AG04450 (cell line): ENCODE measurements around a stretch of chr7.

DNA sequence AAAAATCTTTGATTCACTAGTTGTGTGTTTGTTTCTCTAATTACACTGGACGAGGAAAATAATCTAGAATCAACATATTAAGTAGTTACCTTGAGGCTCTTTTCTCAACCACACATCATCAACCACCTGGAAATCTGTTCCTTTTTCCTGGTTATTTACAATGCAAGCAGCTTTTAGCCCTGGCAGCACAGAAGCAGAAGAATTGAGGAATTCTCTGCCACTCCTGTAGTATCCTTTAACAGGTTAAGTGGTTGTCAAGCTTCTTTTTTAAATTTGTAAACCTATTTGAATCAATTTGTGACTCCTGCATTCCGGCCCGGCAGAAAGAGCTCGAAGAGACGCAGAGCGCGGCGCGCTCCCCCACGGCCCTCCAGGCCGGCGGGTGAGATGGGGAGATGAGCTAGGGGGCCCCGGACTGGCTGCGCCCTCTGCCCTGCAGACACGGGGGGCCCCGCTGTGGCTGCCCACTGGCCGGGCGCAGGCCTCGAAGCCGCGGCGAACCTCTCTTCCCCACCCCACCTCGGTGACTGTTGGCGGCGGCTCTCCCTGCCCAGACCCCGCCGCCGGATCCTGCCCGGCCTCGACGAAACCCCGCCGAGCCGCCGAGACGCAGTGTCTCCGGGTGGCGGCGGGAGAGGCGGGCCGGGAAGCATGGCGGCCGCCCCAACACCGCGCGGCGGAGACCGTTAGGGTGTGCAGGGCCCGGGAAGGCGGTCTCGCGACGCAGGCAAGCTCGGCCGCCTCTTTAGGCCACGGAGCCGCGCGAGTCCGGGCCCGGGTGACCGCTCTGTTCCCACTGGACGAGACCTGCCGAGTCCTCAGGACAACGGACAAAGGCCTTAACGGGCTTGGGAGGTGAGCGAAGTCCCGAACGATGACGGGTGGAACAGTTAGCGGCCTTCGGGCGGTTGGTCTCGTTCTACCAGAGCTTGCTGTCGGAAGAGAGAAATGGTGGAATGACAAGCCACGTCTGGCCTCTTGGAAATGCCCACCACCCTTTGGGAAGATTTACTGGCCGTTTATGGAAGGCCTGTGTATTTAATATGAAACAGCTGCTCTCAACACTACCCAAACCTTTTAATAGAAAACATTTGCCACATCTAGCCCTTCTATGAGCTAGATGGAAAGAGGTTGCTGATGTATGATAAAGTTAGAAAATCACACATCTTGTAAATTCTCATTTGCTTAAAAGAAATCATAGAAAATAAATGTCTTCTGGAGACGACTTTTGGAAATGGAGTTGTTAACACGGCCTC is 24.2 kb downstream of the NUP42 start:
- CAGE, long polyA plus RNA: no peak
- RRBS: 27% methylated on average over 28 of the region's 79 CpGs

GRCh38 chr7:23247541-23248344 is 1.2 kb downstream of the GPNMB start:
- CAGE, long polyA plus RNA: no peak
- RRBS: 7% methylated on average over 18 of the region's 53 CpGs

- CAGE, long polyA plus RNA: no peak
- RRBS: 2% methylated on average over 15 of the region's 22 CpGs
Observed at GRCh38 chr7:23469860-23470138, 492 bp downstream of the IGF2BP3 start.

- CAGE, long polyA plus RNA: no peak
- RRBS: no CpG with 5 or more reads among the region's 3 CpGs
Observed at GRCh38 chr7:23500703-23501108, 30.4 kb upstream of the IGF2BP3 start.

DNA sequence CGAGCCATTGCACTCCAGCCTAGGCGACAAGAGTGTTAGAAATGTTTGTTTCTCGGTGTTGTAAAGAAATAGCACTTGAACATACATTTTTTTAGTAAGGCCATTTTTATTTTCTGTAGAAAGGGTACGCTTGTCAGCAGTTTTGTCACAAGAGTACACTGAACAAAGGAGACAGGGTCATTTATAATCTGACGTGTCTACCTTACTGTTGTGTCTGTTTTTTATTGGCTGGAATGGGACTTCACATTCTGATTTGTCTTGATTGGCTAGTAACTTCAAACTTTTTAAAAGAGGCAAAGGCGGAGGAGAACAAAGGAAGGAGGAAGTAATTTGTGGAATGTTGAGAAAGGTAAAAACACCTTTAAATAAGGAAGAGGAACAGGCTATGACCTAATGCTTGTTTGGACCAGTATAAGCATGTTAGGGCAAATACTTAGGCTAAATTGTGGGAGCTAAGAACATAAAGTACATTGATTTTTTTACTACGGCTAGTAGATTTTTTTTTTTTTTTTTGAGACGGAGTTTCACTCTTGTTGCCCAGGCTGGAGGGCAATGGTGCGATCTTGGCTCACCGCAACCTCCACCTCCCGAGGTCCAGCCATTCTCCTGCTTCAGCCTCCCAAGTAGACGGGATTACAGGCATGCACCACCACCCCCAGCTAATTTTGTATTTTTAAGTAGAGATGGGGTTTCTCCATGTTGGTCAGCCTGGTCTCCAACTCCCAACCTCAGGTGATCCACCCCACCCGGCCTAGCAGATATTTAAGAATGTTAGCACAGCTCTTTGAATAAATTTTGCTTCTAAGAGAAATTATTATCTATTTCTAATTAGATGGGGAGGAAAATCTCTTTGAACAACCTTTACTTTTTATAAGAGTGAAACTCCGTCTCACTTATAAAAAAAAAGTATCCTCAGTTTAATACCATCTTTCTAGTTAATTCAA is 17.9 kb downstream of the TRA2A start:
- CAGE, long polyA plus RNA: no peak
- RRBS: no CpG with 5 or more reads among the region's 14 CpGs

DNA sequence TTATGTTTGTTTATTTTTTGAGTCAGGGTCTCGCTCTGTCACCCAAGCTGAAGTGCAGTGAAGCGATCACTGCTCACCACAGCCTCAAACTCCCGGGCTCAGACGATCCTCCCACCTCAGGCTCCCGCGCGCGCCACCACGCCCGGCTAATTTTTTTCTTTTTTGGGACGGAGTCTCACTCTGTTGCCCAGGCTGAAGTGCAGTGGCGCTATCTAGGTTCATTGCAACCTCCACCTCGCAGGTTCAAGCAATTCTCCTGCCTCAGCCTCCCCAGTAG is 472 bp upstream of the TRA2A start:
- CAGE, long polyA plus RNA: no peak
- RRBS: 54% methylated on average over 6 of the region's 13 CpGs

GRCh38 chr7:23844792-23845198 is 134.8 kb downstream of the STK31 start:
- CAGE, long polyA plus RNA: no peak
- RRBS: no CpG with 5 or more reads among the region's 7 CpGs

DNA sequence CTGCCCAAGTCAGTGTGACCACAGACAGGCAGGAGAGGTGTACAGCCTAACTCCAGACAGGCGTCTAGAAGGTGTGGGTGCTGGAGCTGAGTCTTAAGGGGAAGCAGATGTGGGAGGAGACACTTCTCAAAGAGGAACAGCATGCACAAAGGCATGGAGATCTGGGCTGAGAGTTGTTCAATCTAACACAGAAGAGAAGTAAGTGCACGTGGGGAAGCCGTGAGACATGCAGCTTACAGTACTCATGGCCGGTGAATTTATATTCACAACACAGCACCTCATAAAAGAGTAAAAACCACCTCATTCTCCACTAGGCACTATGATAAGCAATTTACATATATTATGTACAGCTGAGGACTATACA is 23.9 kb upstream of the GSDME start:
- CAGE, long polyA plus RNA: no peak
- RRBS: no CpG with 5 or more reads among the region's 4 CpGs

- CAGE, long polyA plus RNA: no peak
- RRBS: no CpG with 5 or more reads among the region's 11 CpGs
Observed at GRCh38 chr7:24922976-24923924, 56.7 kb downstream of the OSBPL3 start.

GRCh38 chr7:25112191-25112808 is 12.8 kb downstream of the CYCS start:
- CAGE, long polyA plus RNA: no peak
- RRBS: no CpG with 5 or more reads among the region's 7 CpGs

DNA sequence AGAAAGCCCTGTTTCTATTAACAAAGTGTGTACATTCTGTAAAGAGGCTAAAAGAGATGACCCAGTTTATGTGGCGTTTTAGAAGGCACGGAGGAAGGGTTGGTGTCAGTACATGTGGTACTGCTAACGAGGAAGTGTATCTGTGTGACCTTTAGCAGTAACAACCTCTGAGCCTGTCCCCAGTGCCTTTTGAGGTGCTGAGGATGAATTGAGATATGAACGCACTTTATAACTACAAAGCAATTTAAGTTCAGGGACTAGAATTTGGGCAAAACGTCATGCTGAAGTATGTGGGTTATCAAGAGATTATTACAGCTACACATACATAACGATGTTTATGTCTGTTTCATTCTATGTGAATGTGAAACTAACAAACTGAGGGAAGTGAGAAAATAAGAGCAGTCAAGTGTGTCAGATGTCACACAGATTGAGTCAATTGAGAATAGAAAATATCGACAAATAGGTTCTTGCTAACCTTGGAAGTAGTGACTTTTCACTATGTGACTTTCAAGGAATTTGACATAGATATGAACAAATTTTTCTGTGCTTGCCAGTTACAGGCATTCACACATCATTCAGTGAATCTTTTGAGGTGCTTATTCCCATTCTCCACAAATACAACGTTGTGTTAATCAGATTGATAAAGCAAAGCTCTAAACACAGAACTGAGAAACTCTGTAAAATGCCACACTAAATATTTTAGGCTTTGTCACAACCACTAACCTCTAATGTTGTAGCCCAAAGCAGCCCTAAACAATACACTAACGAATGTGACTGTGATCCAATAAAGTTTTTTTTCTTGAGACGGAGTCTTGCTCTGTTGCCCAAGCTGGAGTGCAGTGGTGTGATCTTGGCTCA is 7.3 kb downstream of the CYCS start:
- CAGE, long polyA plus RNA: no peak
- RRBS: no CpG with 5 or more reads among the region's 10 CpGs

DNA sequence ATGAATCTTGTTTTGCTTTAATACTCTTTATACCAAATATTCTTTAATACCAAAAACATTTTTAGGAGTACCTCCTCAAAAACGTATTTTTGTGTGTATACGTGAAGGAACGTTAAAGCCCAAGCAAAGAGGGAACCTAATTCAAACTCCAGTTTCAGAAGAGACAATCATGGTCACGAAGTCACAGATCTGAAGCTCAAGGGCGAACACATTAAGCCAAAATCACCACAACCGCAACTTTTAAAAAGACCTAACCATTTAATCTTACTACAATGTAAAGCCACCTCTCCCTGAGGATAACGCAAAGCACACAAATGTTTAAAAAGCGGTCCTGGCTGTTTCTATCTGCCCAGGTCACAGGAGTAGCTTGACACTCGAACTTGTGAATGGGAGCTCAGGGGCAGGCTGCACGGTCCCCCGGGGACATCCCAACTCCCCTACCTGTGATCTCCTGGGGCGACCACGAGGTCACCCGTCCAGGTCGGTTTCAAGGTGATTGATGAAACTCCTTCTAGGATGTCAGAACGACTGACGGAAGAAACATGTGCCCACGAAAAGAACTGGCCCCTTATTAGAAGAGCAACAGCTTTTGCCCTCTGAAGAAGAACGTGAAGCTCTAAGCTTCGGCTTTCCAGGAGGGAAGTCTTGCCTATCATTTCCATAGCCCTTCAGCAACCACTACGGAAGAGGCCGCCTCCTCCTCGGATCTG is 656 bp downstream of the CYCS start:
- CAGE, long polyA plus RNA: no peak
- RRBS: no CpG with 5 or more reads among the region's 23 CpGs

GRCh38 chr7:25314636-25315244 is 86.5 kb upstream of the NPVF start:
- CAGE, long polyA plus RNA: no peak
- RRBS: no CpG with 5 or more reads among the region's 9 CpGs

DNA sequence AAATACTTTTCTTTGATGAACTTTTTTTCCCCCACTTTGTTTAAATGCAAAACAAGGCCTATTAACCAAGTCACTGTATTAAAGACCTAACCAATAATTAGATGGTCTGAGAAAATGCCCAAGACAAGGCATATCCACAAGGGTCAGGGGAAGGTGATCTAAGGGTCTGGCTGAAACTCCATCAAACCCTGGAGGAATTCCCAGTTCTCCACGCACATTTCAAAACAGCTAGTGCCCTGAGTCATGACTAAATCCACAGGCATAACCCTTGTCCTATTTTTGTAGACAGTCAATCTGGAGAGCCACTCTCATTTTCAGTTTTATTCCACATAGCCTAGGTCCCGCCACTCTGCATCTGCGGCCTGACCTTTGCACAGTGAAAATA is 201.3 kb upstream of the NPVF start:
- CAGE, long polyA plus RNA: no peak
- RRBS: no CpG with 5 or more reads among the region's 3 CpGs

DNA sequence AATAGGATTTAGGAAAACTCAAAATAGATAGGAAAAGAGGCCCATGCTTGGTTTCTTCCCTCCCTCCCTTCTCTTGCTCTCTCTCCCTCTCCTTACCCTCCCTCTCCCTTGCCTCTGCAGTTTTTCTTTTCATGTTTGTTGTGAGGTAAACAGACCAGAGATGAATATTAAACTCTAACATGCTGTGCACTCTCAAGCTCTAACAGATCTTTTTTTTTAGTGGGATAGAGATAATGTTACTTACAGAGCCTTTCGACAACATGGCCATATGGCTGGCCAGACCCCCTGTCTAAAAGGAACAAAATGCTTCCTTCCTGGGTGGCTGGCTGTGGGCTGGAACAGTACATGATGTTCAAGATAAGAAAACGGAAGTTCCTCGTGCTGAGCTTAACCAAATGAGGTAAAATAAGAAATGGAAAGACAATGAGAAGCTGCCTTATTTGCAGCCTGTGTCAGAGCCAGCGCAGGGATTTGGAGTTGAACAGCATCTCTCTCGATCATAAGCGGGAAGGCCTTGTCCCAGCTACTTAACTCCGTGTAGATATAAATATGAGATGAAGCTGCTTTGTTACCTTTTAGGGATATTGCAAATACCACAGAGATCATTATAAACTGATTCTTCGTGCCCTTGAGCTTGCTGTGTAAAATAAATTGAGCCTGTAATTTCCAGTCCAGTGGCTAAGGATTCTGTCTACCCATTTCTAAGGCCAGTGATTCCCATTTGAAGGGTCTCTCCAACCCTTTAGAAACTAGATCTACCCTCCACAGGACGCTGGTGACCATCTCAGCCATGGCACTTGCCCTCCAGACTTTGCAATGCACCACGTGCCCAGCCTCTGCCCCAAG is 392.0 kb upstream of the NPVF start:
- CAGE, long polyA plus RNA: no peak
- RRBS: no CpG with 5 or more reads among the region's 10 CpGs

GRCh38 chr7:25625323-25625900 is 397.1 kb upstream of the NPVF start:
- CAGE, long polyA plus RNA: no peak
- RRBS: no CpG with 5 or more reads among the region's 5 CpGs

GRCh38 chr7:25750528-25751316 is 401.3 kb upstream of the NFE2L3 start:
- CAGE, long polyA plus RNA: no peak
- RRBS: no CpG with 5 or more reads among the region's 12 CpGs

- CAGE, long polyA plus RNA: no peak
- RRBS: no CpG with 5 or more reads among the region's 7 CpGs
Observed at GRCh38 chr7:25889653-25890135, 262.3 kb upstream of the NFE2L3 start.

DNA sequence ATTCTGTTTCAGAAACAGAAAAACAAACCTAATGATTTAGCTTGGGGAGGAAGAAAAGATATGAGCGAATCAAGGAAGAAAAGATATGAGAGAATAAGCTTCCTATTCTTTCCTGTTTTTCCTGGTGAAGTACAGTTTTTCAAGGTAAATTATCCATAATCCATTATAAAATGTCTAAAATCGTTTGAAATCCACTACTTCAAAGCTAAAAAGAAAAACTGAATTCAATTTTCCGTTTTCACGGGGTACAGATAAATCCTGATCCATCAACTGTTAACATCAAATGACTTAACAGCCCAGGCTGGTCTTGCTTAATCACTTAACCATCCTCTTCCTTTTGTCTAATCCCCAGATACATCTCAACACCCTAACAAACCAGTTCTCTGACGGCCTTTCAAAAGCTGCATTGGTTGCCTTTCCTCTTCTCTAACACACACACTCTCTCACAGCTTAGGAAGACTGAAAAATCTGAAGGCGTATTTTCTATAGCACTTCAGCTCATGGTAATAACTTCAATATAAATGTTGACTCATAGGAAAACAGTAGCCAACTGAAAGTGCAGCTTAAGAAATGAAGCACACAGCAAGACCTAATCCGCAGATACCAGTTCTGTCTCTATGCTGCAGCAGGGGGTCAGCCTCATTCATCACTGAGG is 212.0 kb upstream of the NFE2L3 start:
- CAGE, long polyA plus RNA: no peak
- RRBS: no CpG with 5 or more reads among the region's 7 CpGs

- CAGE, long polyA plus RNA: no peak
- RRBS: no CpG with 5 or more reads among the region's 6 CpGs
Observed at GRCh38 chr7:26155444-26156280, 3.7 kb downstream of the NFE2L3 start.